Temporal lobe (tissue), 2 donors: ENCODE measurements around a stretch of chr2.

DNA sequence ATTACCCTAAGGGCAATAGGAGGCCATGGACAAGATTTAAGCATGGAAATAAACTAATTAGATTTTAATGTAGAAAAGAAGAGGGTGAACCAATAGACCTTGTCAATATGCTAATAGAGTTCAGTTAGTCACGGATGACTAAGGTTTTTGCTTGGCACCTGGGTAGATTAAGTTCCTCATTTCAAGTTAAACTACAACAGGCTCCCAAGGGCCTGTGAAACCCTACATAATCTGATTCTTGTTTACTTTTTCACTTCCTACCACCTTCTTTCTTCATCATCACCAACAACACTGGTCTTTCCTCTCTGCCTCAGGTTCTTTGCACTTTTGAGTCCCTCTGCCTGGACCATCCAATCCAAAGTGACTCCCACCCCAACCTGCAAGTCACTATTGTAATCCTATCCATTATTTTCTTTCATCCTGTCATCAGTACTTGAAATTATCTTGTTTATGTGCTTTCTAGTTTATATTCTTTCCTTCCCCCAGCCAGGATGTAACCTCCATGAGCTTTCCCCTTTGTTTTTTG is 14.7 kb downstream of the SP110 start:
- RAMPAGE, long total RNA, result no peak

GRCh38 chr2:230449950-230450340 is 33.9 kb downstream of the SP100 start:
- RAMPAGE, long total RNA, result no peak

- RAMPAGE, long total RNA, result no peak
Observed at GRCh38 chr2:230526165-230527112, 110.4 kb downstream of the SP100 start.

GRCh38 chr2:230723044-230723724 is 10.5 kb downstream of the CAB39 start:
- RAMPAGE, long total RNA, result no peak

DNA sequence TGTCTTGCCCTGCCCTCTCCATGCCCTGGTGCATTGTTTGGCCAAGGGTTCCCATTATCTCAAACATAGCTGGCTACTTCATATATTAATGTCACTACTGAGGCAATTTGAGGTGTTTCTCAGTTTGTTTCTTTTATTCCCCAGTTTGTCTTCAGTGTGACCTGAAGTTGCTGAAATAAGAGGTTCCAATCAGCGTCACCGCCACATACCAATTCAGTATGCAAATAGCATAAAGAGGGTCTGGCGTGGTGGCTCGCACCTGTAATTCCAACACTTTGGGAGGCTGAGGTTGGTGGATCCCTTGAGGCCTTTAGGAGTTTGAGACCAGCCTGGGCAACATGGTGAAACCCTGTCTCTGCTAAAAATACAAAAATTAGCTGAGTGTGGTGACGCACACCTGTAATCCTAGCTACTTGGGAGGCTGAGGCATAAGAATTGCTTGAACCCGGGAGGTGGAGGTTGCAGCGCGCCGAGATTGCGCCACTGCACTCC is 11.1 kb downstream of the CAB39 start:
- RAMPAGE, long total RNA, result no peak

- RAMPAGE, long total RNA, result no peak
Observed at GRCh38 chr2:230726585-230727084, 14.0 kb downstream of the CAB39 start.

DNA sequence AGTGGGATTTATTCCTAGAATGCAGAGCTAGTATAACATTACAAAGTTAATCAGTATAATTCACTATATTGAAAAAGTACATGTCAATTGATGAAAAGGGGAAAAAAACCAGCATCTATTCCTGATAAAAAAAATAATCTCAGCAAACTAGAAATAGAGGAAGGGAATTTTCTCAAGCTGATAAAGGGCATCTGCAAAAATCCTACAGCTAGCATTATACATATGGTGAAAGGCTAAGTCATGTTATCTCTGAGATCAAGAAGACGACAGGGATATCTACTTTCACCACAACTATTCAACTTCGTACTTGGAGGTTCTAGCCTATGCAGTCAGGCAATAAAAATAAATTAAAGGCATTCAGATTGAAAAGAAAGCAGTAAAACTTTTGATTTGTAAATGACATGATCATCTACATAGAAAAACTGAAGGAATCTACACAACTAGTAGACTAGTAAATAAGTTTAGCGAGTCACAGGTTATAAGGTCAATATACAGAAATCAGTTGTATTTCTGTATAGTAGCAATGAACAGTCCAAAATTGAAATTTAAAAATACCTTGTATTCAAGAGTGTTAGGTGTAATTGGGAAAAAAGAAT is 58.2 kb downstream of the CAB39 start:
- RAMPAGE, long total RNA, result no peak

- RAMPAGE, long total RNA, result no peak
Observed at GRCh38 chr2:230878769-230879289, 14.1 kb downstream of the ITM2C start.

DNA sequence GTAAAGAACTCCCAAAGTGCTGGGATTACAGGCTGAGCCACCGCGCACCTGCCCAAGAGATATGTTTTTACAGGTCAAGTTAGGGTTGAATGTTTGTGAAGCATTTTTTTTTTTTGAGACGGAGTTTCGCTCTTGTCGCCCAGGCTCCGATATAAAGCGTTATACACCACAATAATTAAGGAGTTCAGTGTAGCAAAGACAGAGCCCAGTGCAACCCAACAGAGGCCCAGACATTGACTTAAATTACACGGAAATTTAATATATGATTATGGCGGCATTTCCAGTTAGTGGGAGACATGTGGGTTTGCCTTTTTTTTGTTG is 15.3 kb downstream of the ITM2C start:
- RAMPAGE, long total RNA, result no peak

- RAMPAGE, long total RNA, result no peak
Observed at GRCh38 chr2:231138678-231139069, 13.8 kb upstream of the HTR2B start.

GRCh38 chr2:231392979-231394027 is 2.2 kb upstream of the B3GNT7 start:
- RAMPAGE, long total RNA, result no peak

DNA sequence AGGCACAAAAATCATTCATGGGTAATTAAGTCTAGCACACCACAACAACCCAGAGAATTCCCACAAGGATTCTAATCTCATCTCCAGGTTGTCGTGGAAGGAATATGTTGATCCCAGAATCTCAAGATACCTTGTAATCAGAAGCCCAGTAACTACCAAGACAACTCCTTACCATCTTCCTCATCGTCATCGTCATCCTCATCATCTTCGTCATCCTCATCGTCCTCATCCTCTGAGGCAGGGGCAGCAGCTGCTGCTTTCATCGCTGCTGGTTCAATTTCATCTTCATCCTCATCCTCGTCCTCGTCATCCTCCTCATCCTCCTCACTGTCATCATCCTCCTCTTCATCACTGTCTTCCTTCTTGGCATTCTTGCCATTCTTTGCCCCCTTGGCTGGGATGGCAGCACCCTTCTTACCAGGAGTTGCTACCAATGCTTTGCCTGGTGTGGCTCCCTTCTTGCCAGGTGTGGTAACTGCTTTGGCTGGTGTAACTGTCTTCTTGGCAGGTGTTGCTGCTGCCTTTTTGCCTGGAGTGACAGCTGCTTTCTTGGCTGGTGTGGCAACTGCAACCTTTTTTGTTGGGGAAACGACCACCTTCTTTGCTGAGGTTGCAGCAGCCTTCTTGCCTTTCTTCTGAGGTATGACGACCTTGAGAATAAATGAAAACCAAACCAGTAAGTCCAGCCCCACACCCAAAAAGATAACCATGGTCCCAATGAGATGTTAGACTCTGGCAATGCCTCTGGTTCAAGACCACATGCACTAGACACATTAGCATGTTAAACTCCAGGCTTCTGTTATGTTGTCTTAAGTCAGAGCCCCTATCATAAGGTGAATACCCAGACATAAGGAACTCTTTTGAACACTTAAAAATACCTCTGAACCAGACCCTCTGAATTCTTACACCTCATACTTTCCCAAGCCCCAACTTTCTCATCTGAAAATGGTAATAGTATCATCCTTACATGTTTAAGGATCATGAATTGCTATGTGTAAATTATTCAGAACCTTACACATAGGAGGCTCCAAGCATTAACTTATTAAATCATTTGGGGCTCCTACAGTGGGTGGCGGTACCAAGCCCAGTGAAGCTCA is 2.6 kb downstream of the NCL start:
- RAMPAGE, long total RNA, result no peak

DNA sequence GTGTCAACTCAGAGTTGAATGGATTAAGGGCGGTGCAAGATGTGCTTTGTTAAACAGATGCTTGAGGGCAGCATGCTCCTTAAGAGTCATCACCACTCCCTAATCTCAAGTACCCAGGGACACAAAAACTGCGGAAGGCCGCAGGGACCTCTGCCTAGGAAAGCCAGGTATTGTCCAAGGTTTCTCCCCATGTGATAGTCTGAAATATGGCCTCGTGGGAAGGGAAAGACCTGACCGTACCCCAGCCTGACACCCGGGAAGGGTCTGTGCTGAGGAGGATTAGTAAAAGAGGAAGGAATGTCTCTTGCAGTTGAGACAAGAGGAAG is 15.8 kb upstream of the TEX44 start:
- RAMPAGE, long total RNA, result no peak

GRCh38 chr2:231611349-231611674 is 18.6 kb downstream of the TEX44 start:
- RAMPAGE, long total RNA, result no peak

GRCh38 chr2:231642427-231643574 is 50.1 kb downstream of the TEX44 start:
- RAMPAGE, long total RNA, result no peak

DNA sequence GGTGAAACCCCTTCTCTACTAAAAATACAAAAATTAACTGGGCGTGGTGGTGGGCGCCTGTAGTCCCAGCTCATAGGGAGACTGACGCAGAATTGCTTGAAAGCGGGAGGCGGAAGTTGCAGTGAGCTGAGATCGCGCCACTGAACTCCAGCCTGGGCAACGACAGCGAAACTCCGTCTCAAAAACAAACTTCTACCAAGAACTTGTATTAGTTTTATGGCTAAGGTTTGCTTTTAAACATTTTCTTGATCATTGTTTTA is 46.9 kb upstream of the PTMA start:
- RAMPAGE, long total RNA, result no peak

GRCh38 chr2:231709644-231710027 is 1.3 kb downstream of the PTMA start:
- RAMPAGE, long total RNA, result no peak

DNA sequence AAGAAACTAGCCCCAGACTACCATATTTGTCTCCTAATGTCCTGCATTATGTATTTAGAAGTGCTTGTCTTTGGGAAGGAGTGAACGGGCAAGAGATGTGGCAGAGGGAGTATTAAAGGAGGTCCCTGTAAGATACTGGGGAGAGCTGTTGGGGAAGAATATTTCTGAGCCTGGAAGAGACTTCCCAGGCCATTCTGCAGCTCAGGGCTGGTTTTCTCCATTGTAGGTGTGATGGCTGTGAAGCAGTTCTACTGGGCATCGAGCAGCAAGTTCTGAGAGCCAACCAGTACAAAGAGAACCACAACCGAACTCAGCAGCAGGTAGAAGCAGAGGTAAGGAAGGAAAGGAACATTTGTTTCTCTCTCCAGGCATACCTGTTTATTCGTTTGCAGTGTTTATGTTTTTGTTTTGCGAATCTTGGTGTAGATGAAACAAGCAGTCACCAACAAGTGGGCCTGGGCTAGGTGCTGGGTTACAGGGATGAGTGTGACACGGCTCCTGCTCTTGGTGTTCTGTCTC is 12.4 kb downstream of the COPS7B start:
- RAMPAGE, long total RNA, result no peak

GRCh38 chr2:231985597-231986190 is 24.2 kb downstream of the DIS3L2 start:
- RAMPAGE, long total RNA, result no peak

DNA sequence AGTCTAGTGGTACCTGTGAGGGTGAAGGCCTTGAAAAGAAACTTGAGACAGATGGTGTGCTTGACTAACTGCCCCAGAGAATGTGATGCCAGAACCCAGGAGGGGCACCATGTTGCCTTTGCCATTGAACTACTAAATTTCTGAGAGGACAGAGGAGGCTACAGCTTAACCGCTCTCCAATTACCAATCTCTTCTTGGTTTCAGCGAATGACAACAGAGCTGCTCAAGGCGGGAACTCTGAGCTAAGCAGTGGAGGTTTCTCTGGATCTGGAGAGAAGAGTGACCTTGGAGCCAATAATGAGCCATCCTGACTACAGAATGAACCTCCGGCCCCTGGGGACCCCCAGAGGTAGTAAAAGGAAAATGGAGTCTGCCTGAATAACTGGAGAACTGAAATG is 53.1 kb downstream of the DIS3L2 start:
- RAMPAGE, long total RNA, result no peak